Neural cell (in vitro differentiated cells): ENCODE measurements around a stretch of chr22.

GRCh38 chr22:32175884-32176566, 16.9 kb upstream of the C22orf42 start:
- RAMPAGE, long total RNA, result no peak

GRCh38 chr22:32334812-32335118, 22.9 kb upstream of the RFPL3 start:
- RAMPAGE, long total RNA, result no peak

DNA sequence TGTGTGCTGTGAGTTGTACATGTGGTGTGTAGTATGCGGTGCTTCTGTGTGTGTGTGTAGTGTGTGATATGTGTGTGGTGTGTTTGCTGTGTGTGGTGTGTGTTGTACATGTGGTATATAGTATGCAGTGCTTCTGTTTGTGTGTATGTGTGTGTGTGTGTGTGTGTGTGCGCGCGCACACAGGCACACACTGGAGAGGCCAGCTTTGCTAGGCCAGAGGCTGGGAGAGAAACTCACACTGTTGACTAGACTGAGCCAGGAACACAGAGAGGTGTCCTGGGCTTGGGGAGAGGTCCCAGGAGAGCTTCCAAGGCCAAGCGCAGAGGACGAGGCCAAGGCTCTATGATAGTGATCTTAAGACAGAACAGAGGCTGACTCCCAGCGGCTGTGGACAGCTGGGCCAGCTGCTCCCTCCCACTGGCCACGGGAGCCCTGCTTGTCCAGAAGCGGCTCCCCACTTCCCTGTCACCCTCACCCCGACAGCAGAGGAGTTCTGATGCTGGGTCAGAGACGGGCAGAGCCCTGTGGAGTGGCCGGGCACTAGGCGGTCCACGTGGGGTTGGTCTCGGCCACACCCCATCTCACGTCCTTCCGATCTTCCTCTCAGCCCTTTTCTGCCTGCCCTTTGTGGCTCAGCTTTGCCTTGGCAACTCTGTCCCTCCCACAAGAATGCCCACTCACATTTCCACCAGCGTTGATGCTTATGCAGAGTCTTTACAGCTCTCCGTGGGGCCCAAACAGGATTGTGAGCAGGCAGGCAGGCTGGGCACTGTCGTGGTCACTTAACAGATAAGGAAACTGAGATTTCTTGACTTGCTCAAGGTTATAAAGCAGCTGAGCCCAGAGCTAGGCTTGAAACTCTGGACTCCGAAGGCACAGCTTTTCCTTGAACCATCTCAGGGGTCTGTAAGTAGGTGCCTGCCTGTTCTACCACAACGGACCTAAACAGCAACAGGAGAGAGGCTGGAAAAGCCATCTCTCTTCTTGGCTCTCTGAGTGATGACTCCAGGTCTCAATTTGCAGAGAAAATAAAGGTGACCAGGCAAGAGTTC, 68.2 kb downstream of the FBXO7 start:
- RAMPAGE, long total RNA, result no peak

DNA sequence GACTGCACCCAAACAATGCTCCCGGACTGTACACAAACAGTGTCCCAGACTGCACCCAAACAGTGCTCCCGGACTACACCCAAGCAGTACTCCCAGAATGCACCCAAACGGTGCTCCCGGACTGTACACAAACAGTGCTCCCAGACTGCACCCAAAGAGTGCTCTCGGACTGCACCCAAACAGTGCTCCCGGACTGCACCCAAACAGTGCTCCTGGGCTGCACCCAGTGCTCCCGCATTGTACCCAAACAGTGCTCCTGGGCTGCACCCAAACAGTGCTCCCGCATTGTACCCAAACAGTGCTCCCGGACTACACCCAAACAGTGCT, 89.9 kb downstream of the FBXO7 start:
- RAMPAGE, long total RNA, result no peak

GRCh38 chr22:32591577-32592043, 117.0 kb downstream of the FBXO7 start:
- RAMPAGE, long total RNA, result no peak

DNA sequence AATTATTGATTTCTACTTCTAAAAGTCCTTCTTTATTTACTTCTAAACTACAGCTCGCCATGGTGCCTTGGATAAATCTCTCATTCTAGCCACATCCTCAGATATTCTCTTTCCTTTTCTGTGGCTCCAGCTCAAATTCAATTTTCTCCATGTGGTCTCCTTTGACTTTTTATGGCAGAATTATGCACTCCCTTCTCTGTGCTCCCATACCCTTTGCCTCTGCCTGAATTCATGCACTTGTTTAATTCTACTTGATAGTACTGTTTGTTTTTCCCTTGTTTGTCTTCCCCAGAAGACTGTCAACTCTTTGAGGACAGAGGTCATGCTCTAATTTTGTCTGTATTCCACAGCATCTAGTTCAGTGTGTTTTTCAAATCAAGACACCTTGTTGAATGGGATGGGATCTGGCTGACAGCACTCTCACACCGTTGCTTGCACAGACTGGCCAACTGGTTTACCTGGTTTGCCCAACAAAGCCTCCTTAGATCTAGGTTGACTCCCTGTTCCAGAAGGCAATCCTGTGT, 121.3 kb upstream of the TIMP3 start:
- RAMPAGE, long total RNA, result no peak

DNA sequence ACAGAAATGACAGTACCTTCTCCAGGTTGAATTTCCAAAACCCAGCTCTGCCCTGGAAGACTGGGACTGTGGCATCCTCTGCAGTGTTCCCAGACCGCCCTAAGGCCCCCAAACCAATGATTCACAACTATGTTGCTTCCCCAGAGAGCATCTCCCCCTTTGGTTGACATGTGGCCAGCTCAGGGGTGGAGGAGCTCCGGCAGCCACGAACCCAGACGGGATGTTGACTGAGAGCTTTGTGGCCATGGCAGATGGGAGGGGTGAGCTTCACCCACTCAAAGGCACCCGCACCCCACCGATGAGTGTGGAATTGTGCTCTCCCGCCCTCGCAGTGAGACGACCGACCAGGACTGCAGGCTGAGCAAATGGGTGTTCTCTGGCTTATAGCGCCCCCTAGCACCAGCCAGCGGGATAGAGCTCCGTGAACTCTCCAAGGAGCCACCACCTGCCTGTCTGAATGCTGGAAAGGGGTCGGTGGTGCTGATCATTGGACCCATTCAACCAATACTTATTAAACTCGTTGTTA, 4.7 kb upstream of the TIMP3 start:
- RAMPAGE, long total RNA, result no peak

- RAMPAGE, long total RNA, result no peak
These were observed 17.9 kb downstream of the TIMP3 start for GRCh38 chr22:32819367-32819848.

GRCh38 chr22:32854096-32855047, 52.9 kb downstream of the TIMP3 start:
- RAMPAGE, long total RNA, result no peak

GRCh38 chr22:32855885-32856376, 54.4 kb downstream of the TIMP3 start:
- RAMPAGE, long total RNA, result no peak

DNA sequence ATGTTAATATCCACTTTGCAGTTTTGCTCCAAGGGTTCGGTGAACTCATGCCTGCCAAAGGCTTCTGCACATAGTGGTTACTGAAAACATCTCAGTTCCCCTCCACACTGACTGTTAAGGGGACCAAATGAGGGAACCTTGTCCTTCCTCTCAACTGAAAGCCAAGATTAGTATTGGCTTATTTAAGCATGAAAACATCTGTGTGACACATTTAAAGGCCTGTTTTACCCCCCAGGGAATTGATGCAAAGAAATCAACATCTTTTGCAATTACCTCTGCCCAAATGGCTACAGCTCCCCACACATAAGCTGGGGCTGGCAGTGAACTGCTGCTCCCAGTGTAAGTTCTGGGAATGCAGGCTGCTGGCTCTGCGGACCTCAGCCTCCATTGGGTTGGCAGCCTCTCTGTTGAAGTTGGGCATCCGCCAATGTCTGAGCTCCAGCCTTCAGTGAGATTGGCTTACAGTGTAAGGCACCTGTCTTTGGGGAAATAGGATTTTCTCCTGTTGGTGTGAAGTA, 213.3 kb upstream of the SYN3 start:
- RAMPAGE, long total RNA, result no peak

GRCh38 chr22:33272916-33274054, 215.1 kb upstream of the SYN3 start:
- RAMPAGE, long total RNA, result no peak

DNA sequence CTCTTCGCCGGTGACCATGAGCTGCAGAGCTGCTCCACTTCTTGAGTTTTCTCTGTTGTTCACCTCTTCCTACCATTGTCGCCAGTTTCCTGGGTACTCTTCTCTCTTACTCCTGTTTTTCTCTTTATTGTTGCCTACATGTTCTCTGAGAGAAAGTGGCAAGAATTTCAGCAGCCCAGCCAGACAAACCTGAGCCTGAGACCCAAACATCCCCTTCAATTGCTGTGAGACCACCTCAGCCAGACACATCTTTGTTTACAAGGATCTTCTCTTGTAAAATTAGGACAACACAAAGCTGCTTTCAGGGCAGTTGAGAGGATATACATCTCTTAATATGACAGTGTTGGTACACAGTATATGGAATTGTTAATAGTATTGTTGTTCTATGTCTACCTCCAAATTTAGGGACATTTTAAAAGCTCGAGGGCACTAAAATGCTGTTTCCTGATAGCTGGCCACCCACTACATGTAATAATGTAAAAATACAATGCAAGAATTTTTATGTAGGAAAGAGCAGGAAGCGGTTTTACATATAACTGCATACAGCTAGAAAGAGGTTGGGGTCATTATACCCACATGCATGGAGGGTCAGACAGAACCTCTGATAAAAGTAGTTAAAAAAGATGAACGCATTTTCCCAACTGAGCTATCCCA, 429.3 kb downstream of the LARGE1 start:
- RAMPAGE, long total RNA, result no peak

GRCh38 chr22:33568093-33568510, 352.2 kb downstream of the LARGE1 start:
- RAMPAGE, long total RNA, result no peak

DNA sequence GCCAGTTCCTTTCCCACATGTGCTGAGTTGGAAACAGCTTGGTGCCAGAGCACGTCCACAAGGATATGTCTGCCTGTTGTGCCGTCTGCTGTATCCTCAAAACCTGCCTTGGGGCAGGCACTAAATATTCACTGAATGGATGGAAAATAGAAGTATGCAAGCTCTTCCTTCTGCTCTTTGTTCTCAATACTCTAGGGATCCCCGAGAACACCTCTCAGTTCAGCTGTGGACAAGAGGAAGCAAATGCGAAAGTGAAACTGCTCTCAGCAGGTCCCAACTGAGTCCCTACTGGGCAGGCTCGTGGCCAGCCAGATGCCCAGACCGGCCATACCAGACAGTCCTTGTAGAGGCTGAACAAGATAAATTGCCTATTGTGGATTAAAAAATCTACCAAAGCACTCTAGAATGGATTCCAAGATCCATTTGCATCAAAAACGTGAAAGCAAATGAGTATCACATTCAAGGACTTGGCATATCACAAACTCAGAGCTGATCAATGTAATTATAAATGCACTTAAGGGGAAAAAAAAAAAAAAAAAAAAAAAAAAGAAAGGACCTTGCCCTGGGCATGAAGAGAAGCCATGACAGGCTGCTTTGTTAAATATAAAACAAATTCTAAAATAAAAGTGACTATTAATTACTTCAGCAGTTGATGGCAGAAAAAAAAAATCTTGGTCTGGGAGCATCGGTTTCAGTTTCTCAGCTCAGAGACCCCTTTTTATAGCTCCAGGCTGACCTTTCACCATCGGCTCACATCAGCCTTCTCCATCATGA, 66.4 kb downstream of the LARGE1 start:
- RAMPAGE, long total RNA, result no peak

- RAMPAGE, long total RNA, result no peak
These were observed 39.2 kb downstream of the LARGE1 start for GRCh38 chr22:33880951-33881533.

GRCh38 chr22:33883460-33884684, 36.4 kb downstream of the LARGE1 start:
- RAMPAGE, long total RNA, result no peak

- RAMPAGE, long total RNA, result no peak
These were observed 23.4 kb downstream of the LARGE1 start for GRCh38 chr22:33896848-33897348.

DNA sequence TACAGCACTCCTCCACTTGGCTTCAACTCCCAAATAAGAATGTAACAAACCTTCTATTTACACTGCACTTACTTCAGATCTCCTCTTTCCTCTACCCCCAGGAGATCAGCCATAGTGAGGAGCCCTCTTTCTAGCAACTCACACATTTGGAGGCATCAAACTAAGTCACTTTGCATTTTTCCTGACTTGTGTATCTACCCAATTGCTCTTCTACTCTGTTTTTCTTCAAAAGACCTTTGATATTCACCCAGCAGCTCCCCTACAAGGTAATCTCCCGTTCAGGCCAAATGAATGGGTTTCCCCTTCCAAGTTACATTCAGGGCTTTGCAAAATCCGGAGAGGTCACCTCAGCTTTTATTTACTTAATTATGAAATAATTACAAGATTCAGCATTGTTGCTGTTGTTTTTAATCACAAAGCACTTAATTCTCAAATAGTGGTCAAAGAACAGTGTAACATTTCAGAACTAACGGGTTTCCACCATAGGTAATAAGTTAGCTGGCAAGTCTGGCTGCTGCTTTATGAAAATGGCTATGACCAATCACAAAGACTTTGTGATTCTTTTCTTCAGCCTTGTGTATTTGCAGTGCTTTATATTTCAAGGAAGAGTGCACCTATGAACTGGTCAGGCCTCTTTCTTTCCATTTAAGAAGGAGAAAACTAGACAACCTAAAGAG, 6.1 kb downstream of the LARGE1 start:
- RAMPAGE, long total RNA, result no peak

GRCh38 chr22:33919046-33919901, 1.0 kb downstream of the LARGE1 start:
- RAMPAGE, long total RNA, result no peak